Endothelial cell (in vitro differentiated cells): ENCODE data around the gene DSCAML1.

GRCh38 chr11:116175747-116176322, 597.0 kb downstream of the BUD13 start:
- PRO-cap: no peak

- PRO-cap: no peak
Measured at GRCh38 chr11:116778798-116779214, 6.0 kb upstream of the BUD13 start.

GRCh38 chr11:116784118-116785020, 3.5 kb downstream of the ZPR1 start:
- PRO-cap: no peak

GRCh38 chr11:116840669-116841352, 3.4 kb upstream of the APOA1 start:
- PRO-cap: no peak

GRCh38 chr11:116924728-116925597, 87.5 kb upstream of the APOA1 start:
- PRO-cap: no peak

GRCh38 chr11:116930041-116930709, 92.8 kb upstream of the APOA1 start:
- PRO-cap: no peak

GRCh38 chr11:116933594-116934651, 96.5 kb upstream of the APOA1 start:
- PRO-cap: no peak

- PRO-cap: no peak
Measured at GRCh38 chr11:116947943-116948379, 110.5 kb upstream of the APOA1 start.

- PRO-cap: no peak
Measured at GRCh38 chr11:117170978-117171819, 7.3 kb upstream of the SIDT2 start.

- PRO-cap: no peak
Measured at GRCh38 chr11:117185585-117186386, 7.2 kb downstream of the SIDT2 start.

DNA sequence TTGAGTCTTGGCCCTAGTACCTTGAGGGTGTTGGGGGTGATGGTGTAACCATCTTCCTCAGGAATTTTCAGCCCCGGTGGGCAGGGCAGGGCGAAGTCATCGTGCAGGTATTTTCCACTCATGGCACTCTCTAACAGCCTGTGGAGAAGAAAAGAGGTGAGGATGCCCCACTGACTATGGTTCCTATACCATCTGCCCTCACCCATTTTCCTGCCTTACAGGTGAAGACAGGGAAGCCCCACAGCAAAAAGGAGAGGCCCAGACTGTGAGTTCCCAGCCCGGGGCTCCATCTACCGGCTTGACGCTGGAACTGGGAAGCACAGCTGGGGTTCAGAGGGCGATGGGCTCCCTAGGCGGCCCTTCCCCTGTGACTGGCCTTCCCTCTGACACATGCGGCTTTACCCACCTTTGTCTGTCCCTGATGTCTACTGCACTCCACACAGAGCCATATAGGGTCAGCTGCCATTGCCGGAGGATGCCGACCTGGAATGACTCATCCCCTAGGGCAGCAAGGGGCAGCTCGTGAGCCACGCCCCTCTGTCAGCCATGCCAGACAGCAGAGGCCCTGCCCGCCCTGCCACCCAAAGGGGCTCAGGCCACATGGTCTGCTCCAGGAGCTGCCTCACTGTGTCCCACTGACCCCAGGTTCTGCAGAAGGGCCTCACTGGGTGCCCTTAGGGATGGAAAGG, 7.6 kb downstream of the TAGLN start:
- PRO-cap: no peak

- PRO-cap: no peak
Measured at GRCh38 chr11:117209382-117210295, 10.5 kb downstream of the TAGLN start.

GRCh38 chr11:117286616-117287118, 29.4 kb downstream of the BACE1 start:
- PRO-cap: no peak

DNA sequence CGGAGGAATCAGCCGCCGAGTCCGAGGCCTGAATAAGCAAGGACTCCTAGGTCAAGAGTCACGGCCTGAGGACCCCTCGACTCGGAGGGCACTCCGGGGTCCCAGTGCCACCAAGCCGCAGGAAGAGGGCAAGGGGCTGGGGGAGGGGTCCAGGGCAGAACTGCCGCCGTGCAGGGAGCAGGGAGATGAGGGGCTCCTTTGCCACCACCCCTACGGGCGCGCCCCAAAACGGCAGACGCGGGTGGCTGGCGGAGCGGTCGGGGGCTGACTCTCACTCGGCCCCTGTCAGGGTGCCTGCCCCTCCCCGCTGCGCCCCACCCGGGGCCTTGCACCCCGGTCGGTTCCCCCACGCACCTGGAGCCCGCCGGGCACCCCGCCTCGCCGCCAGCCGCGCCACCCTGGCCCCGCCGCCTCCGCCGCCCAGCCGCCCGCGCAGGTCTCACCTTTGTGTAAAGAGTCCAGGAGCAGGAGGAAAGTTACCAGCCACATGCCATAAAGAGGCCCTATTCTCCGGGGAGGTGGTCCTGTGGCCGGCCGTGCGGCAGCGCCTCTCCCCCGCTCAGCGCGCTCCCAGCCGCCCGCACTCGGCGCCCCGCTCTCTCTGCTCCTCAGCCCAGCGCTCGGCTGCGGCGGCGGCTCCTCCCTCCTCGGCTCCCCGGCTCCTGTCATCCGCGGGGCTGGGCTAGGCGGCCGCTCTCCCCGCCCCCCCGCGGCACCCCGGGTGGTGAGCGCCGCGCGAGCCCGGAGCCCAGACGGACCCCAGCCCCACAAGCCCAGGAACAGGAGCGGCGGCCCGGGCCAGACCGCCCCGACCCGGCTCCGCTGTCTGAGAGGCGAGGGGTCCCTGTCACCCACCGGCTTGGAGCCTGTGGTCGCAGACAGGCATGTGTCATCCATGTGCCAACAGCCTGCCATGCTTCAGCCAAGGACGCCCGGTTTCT, at the start of gene DSCAML1:
DSCAML1 (minus strand) TSS at position 626 of the 941 bp plus-strand sequence.
- PRO-cap: no peak

GRCh38 chr11:117836006-117836392, 11.5 kb upstream of the FXYD2 start:
- PRO-cap: no peak

- PRO-cap: no peak
Measured at GRCh38 chr11:117879844-117880421, 3.5 kb upstream of the FXYD6 start.

DNA sequence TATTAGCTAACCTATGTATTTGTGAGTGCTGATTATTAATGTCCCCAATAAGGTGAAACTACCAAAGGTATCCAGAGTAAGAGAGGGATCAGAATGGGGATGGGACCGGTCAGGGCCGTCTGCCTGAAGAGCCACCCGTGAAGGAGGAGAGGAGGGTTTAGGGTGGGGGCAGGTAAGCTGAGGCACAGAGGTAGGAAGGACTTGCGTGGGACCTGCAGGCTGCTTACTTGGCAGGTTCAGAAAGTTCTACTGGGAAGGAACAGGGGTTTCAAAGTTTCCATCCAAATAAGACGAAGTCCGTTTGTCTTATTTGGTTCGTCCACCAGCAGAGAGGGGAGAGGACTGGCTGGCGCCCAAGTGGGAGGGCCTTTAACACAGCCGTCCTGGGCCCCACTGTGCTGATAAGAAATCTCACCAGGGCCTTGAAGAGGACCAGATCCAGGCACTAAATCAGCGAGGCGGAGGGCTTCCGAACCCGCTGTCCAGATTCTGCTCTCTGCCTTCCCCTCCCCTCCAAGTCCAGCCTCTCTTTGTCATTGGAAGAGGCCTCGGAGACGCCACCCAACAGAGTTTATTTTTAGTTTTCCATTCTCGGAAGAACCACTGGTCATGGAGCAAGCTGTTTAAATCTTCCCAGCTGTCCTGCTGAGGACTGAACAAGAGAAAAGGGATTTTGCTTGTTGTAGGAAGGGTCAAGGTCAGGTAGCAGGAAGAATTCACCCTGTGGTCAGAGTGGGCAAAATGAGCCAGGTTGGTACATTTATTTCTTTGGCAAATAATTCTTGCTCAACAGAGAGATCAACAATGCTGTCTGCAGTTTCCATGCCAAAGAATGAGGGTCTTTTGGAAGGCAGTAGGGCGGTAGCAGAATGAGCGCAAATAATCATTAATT, 9.3 kb upstream of the FXYD6 start:
- PRO-cap: no peak

DNA sequence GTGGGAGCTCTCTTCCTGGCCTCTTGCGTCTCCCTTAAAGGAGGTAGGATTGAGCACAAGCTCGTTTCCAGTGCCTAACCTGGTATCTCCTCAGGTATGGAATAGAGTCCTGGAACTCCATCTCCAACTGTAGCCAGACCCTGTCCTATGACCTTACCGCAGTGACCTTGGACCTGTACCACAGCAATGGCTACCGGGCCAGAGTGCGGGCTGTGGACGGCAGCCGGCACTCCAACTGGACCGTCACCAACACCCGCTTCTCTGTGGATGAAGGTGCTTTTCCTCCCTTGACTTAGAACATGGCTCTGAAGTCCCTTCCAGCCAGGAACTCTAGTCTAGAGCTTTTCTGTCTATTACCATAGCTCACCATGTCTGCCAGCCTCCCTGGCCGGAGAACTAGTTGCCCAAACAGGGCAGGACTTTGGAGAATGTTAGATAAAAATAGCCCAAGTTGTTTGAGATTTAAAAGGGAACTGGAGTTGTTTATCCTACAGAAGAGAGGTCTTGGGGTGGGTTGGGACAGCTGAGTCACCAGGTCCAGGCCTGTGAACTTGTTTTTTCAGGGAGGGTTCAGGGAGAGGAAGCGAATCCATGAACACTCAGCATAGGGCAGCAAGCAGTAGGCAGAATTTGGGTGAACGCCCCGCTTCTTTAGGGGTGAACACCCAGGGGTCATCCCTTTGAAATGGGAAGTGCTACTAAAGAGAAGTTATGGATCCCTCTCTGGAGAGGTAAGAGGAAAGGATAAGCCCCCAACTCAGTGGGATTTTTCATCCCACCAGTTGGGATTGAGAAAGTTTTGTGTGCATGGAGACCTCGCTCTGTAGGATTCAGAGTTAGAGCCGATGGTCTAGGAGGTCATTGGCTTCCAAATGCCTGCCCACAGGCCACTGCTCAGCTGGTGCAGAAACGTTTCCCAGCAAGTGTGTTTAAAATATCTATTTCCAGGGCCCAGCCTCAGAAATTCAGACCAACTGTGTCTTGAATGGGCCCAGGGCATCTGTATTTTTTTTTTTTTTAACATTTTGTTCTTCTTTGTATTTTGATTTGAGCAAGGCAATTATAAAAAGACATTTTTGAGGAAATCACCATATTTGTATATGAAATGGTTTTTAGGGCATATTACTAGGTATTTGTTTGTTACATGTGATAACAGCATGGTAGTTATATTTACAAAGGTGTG, 3.5 kb downstream of the IL10RA start:
- PRO-cap: no peak

DNA sequence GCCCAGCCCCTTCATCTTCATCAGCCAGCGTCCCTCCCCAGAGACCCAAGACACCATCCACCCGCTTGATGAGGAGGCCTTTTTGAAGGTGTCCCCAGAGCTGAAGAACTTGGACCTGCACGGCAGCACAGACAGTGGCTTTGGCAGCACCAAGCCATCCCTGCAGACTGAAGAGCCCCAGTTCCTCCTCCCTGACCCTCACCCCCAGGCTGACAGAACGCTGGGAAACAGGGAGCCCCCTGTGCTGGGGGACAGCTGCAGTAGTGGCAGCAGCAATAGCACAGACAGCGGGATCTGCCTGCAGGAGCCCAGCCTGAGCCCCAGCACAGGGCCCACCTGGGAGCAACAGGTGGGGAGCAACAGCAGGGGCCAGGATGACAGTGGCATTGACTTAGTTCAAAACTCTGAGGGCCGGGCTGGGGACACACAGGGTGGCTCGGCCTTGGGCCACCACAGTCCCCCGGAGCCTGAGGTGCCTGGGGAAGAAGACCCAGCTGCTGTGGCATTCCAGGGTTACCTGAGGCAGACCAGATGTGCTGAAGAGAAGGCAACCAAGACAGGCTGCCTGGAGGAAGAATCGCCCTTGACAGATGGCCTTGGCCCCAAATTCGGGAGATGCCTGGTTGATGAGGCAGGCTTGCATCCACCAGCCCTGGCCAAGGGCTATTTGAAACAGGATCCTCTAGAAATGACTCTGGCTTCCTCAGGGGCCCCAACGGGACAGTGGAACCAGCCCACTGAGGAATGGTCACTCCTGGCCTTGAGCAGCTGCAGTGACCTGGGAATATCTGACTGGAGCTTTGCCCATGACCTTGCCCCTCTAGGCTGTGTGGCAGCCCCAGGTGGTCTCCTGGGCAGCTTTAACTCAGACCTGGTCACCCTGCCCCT, 12.8 kb downstream of the IL10RA start:
- PRO-cap: no peak

DNA sequence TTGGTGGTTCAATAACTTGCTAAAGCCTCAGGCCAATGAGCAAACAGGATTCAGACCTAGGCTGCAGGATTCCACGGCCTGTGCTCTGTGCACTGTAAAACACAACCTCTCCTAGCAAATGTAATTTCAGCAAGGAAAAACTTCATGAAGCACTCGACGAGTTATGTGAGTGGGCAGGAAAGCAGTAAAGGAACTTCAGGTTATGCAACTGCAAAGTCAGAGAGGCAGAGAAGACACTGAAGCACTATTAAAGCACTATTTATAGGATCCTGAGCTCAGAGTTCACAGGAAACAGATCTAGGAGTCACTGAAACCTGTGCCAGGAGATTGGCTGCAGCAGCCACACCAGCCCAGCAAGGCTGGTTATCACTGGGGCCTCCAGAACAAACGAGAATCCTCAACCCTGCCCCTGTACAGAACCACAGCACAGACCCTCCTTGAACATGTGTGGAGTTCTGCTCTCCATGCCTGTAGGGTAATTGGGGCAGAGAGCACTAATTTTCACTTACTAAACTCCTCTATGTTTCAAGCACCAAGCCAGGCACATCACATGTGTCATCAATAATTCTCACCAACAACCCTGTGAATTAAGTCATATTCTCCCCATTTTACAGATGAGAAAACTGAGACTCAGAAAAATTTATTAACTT, 2.4 kb downstream of the SMIM35 start:
- PRO-cap: no peak